Aorta (tissue), 1 donor: ENCODE measurements around a stretch of chr7.

DNA sequence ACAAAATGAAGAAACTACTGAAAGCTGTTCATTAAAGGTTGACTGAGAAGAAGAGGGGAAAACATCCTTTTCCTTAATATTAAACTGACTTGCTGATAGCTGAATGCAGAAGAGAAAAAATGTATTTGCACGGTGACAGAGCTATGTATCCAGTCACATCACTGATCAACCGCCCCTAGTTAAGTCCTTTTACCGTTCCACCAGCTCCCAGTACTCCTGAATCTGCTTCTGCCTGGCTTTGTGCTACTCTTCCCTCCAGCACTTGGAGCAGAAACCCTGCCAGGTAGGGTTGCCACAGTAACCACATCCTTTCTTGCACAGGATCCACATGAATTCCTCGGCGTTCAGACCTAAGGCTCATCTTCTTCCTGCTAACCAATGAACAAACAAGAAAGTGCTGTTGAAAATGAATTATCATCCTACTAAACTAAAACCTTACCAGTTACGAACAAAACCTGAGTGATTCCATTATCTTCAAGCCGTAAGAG is 52.1 kb upstream of the KCTD7 start:
- PRO-cap: no peak

- PRO-cap: no peak
These were observed 1.6 kb upstream of the KCTD7 start for GRCh38 chr7:66626925-66627680.

DNA sequence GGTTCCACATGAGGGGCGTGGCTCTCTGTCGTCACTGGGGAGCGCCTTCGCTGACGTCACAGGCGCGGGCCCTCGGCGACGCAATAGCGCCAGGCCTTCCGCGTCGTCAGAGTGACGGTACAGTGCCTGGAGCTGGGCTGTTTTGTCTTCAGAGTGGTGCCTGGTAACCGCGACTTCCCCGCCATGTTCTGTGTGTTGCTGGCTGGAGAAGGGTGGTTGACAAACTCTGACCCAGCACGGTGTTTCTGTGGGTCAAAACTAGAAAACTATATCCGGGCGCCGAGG is 76.1 kb upstream of the TMEM248 start:
- PRO-cap: bidirectional peak, plus-strand start at position 151 of the sequence, minus-strand start outside the sequence

DNA sequence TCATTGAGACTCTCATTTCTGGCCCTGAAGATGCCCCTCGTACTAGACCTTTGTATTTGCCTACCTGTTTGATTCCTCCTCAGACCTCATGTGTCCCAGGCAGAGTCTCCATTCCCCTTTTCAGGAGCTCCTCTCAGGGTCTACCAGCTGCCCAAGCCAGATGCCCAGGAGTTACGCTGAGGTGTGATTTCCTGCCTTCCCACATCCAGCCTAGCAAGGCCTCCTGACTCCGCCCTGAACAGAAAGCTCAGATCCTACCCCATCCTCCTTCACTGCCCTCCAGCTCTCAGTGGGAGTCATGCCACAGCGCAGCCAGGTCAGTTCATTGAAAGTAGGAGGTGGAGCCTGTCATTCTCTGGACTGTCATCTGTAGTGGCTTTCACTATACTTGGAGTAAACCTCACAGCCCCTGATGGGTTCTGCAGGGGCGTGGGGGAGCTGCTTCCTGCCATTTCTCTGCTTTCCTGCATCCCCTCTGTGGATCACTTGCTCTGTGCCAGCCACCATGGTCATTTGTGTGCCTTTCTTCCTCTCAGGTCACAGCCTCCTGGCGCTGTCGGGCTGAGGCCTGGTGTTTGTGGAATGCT is 61.3 kb upstream of the TMEM248 start:
- PRO-cap: no peak

DNA sequence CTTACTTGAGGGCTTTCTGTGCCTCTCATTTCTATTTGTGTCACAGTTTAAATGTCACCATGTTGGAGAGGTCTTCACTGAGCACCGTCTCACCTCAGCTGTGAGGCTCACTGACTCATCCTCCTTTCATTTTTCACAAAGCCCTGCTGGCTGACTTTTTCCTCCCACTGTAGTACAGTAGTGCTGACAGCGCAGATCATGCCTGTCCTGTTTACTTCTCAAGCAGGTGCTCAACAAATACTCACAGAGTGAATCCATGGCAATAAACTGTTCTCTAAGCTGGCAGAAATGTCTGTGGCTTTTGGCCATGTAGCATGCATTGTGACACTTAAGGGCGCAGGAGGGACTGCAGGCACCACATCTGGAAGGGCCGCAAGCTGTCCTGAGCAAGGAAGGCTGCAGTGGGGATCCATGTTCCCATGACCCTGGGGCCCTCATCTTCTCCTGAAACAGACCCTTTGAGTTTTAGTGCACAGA is 60.7 kb upstream of the TMEM248 start:
- PRO-cap: no peak

- PRO-cap: no peak
These were observed 1.0 kb downstream of the TMEM248 start for GRCh38 chr7:66921916-66922591.

DNA sequence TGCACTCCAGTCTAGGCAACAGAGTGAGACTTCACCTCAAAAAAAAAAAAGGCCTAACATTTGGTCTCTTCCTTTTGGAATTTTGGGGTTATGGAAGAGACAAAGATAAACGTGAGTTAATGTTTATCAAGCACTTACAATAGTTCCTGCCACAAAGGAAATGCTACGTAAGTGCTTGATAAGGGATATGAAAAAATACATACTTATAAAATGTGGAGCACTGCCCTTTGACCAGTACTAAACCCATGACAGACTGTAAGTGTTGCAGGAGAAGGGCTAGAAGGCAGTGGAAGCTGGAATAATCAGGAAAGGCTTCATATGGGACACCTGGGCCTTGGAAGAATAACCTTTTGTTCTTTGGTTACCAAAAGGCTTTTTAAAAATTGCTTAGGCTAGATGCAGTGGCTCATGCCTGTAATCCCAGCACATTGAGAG is 25.5 kb downstream of the TMEM248 start:
- PRO-cap: no peak

- PRO-cap: no peak
These were observed 27.9 kb downstream of the TMEM248 start for GRCh38 chr7:66948808-66949413.

- PRO-cap: no peak
These were observed 32.1 kb downstream of the TMEM248 start for GRCh38 chr7:66953119-66953625.

DNA sequence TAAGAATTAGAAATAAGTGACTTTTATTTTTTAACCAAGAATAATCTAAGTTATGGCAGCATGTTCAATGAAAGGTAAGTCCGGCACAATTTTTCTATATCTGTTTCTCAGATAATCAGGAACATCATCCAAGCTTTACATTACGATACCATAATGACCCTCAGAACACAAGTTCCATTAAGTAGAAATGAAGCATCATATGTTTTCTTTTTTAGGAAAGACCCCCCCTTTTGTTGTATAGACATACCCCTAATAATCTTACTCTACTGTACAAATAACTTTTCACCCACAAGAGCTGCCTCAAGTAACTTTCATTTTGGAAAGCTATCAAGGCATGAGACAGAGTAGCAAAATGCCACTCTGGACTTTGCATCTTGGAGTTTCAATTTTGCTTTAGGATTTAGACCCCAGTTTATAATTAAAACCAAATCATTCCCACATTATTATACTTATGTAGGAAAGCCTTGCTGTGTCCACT is 7.6 kb downstream of the SBDS start:
- PRO-cap: no peak

DNA sequence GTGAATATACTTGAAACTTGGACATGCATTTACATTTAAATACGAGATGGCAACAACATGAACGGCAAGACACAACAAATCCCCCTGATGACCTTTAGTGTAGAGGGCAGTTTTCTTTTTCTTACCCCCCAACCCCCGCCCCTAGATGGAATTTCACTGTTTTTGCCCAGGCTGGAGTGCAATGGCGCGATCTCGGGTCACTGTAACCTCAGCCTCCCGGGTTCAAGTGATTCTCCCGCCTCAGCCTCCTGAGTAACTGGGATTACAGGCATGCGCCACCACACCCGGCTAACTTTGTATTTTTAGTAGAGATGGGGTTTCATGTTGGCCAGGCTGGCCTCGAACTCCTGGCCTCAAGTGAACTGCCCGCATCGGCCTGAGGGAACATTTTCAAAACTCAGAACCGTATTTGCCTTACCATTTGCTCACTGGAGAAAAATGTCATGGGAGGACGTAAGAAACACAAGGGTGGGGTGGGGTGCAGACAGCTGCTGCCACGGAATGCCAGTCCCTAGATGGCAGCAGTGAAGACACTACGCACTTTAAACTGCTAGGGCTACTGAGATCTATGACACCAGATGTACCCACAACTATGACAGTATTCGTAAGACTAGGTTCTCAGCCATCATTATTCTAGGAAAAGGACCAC is 892 bp downstream of the SBDS start:
- PRO-cap: no peak

DNA sequence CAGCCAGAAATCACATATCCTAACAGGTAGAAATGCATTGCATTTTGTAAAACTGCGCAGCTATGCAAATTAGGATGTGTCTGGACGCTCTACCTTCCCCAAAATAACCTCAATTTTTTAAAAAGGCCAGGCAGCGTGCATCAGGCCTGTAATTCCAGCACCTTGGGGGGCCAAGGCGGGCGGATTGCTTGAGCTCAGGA is 24.9 kb downstream of the SPDYE21 start:
- PRO-cap: no peak

DNA sequence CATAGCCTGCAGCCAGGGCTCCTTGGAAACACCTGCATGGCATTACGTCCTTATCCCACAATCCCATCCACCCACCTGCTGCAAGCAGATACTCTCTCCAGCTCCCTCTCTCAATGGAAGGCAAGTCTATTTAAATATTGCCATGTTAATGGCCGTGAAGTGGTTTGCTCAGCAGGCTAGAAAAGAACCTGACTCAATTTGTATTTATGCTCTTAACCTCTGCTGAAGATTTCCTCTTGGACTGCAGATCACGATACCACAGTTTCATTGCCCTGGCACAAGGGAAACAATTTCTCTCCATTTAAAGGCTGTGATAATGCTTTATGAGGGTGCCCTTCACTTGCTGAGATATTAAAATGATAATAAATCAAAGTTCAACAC is 137.0 kb downstream of the SPDYE21 start:
- PRO-cap: no peak

DNA sequence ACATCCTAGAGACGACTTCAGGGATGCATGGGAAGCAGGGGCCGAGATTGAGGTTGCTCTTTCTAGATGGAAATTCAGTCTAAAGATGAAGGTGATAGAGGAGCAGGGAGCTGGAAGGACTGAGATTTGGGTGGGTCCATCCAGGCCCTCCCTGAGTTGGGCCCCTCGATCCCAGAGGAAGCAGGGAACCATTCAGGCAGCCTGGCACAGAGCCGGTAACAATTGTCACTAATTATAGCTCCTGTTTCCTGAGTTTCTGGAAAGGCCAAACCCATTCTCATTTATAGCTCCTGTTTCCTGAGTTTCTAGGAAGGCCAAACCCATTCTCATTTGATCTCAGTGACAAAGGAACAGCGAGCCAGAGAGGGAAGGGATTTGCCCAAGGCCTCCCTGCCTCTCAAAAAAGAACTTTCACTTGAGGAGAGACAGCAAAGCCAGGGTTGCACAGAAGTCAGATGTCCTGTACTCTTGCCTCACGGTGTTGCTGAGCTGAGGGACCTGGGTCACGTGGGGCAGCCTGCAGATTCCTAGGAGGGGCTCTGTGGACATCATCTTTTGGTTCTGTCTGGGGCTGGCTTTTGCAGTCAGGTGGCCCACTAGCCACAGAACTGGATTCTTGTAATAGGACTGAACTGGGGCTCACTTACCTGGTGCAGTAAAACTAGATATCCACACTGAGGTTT is 241.9 kb downstream of the SPDYE21 start:
- PRO-cap: no peak

- PRO-cap: no peak
These were observed 1145.6 kb downstream of the SPDYE21 start for GRCh38 chr7:68422384-68422710.

DNA sequence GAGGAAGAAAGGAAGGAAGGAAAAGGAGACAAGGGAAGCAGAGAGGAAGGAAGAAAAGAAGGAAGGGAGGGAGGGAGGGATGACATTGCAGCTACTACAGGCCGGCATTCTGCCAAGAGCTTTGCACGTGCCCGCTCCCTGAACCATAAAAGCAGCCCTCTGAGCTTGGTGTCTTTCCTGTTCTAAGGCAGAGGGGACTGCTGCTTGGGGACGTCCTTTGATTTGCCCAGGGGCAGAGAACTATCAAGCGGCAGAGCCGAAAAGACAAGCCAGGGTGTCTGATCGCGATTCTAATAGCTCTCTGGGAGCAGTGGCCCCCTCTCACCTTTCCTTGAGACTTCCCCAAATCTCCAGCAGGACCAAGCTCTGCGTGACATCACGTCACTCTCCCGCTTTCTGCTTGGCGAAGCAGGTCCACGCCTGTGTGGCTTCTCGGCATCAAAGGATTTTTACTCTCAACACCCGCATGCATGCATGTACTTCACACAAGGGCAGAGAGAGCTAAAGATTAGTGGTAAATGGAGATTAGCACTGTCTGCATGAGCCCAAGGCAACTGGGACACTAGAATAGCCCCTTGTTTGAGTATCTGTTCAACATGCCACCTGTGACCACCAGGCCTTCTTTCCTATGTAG is 167.7 kb upstream of the AUTS2 start:
- PRO-cap: no peak

- PRO-cap: no peak
These were observed 1.1 kb downstream of the AUTS2 start for GRCh38 chr7:69599084-69600009.

DNA sequence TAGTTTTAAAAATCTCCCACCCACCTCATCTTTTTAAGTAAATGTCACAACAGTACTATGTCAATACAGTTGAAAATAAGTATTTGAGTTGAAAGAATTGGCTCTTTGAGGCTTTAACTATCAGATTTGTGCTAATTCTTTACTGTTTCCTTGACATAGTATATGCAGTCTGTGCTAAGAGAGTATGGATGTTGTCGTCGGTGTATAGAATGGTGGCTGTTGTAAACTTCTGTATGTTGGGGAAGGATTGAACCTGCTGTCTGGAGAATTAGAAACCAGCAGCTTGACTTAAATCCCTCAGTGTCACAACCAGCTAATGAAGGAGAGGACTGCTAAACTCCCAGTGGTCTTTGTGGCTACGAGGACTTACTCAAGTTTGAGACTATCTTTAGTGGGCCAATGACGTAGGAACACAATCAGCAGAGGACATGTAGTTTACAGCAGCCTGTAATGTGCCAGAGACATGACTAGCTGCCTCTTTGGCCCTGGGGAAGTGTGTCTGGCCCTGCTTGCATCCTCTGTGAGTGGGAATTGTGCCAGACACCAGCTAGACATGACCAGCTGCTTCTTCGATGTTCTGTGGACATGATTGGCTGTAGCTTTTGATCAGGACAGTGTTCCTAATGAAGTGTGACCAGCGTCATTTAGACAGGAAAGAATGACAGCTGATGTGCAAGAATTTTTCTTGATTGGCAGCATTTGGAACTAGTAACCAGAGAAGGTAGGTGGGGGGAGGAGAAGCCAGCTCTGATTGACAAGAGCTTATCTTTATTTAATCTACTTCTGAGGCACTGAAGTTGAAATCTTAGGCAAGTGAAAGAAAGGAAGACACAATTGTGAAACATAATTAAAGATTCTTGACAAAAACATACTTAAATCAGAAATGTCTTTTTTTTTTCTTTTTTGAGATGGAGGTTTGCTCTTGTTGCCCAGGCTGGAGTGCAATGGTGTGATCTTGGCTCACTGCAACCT is 141.6 kb downstream of the AUTS2 start:
- PRO-cap: no peak

DNA sequence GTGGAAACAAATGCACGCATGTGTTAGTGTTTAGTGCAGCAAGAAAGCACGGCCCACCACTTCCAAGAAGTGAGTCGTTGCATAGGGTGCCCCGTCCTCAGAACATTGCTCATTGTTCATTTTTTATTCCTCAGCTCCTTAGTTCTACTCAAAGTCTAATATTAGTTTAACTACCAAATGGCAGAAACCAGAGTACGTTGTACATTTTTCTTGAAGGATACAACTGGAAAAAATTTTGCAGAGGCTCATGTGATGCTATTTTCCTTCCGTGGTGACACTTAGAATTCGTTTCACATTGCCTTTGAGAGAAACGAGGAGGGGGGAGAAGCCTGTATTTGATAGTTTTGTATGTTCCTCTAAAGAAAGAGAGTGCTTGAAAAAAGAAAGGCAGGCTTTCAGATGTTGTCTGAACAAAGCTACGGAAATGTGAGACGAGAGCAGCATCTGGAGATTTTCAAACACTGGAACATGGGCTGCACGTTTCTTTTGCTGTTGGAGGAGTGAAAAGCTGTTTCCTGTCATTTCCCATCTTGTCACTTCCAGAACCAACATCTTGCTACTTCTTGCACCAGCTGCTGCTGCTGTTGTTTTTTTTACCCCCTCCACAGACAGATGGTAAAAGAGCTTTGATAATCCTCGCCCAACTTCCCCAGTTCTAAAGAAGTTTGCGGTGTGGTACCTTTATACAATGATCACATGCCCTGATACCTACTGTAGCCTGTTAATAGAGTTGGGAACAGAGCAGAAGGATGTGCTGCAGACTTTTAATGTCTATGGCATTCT is 407.9 kb downstream of the AUTS2 start:
- PRO-cap: no peak

- PRO-cap: no peak
These were observed 762.8 kb upstream of the GALNT17 start for GRCh38 chr7:70369224-70369554.